ENCODE measurements around the genes SPATA12 and ASB14.

DNA sequence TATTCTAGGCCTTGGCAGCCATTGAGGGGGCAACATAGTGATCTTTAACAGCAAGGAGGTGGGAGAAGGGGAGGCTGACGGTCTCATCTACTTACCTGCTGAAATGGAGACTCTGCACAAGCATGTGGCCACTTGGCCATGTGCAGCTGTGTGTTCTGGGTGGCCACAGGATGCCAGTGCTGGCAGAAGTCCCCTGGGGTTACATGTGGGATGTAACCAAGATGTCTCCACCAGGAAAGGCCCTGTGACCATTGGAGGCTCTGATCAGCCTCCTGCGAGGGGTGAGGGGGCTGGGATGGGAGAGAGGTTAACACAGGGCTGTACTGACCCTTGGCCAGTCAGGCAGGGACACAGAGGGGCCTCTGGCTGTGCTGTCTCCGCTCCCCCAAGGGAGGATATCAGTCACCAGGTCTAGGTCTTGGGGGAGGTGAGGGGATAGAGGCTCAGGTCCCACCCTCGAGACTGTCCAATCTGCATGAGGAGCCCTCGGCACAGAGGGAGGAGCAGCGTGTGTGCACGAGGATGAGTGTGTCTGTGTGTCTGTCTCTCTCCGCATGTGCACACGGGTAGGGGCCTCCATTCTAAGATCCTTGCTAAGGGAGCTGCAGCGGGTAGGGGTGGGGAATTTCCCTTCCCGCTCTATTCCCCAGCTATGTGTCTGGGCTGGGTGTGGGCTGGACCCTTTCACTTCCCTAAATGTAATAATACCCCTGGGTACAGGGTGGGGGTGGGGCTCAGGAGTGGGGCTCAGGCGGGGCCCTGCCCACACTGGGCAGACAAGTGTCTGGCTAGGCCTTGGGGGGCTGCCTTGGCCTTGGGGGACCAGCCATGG, 19.5 kb downstream of the PRKCD start:
- PRO-cap, result no peak

GRCh38 chr3:53192609-53192959, 31.6 kb downstream of the PRKCD start:
- PRO-cap, result no peak

GRCh38 chr3:53235880-53236619, 19.8 kb downstream of the TKT start:
- PRO-cap, result no peak

- PRO-cap, result no peak
Measured at GRCh38 chr3:53281607-53281844, 25.7 kb upstream of the TKT start.

- PRO-cap, result no peak
Measured at GRCh38 chr3:53328815-53329613, 18.3 kb downstream of the DCP1A start.

GRCh38 chr3:53729092-53729436, 117.2 kb downstream of the CHDH start:
- PRO-cap, result no peak

DNA sequence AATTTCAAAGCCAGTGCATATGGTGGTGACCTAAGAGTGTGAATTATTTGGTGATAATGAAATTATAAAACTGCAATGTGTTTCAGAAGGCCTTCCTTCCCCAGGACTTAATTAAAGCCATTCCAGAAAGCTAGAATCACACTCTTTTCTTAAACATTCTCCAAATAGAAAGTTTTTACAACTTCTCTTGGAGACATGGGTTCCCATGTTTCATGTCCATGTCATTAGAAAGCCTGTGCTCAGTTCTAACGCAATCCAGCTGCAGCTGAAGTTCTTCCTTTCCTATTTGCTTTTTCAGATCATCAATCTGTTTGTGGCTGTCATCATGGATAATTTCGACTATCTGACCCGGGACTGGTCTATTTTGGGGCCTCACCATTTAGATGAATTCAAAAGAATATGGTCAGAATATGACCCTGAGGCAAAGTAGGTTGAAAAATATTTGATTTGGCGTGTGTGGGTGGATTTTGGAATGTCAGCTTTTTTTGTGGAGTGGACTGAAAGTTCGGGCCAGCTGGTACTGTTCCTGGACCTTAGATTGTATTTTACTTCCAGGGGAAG, 69.8 kb downstream of the CHDH start:
- PRO-cap, result no peak

DNA sequence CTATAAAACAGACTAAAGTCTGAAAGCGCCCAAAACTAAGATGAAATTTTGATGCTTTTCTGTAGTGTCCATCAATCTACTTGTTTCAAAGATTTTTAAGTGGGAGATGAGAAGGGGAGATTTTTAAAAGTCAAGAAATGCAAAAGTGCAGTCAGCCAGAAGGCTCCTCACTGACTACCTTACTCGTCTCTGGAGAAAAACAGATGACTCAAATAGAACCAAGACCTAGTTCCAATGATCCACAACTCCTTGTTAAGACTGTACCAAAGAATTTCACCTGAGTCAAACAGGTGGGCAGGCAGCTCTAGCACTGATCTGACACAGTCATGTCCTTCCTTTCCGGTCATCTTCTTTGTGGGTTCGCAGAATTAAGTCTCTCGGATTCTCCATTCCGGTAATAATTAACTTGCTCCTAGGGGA, 1.0 kb downstream of the SELENOK start:
- PRO-cap, result no peak

GRCh38 chr3:54121643-54122524, 468 bp upstream of the CACNA2D3 start:
- PRO-cap, result bidirectional peak, plus-strand start at chr3:54122588, minus-strand start at chr3:54122384

DNA sequence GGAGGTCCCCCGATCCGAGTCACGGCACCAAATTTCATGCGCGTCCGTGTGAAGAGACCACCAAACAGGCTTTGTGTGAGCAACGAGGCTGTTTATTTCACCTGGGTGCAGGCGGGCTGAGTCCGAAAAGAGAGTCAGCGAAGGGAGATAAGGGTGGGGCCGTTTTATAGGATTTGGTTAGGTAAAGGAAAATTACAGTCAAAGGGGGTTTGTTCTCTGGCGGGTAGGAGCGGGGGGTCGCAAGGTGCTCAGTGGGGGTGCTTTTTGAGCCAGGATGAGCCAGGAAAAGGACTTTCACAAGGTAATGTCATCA, 288.2 kb downstream of the LRTM1 start:
- PRO-cap, result no peak

DNA sequence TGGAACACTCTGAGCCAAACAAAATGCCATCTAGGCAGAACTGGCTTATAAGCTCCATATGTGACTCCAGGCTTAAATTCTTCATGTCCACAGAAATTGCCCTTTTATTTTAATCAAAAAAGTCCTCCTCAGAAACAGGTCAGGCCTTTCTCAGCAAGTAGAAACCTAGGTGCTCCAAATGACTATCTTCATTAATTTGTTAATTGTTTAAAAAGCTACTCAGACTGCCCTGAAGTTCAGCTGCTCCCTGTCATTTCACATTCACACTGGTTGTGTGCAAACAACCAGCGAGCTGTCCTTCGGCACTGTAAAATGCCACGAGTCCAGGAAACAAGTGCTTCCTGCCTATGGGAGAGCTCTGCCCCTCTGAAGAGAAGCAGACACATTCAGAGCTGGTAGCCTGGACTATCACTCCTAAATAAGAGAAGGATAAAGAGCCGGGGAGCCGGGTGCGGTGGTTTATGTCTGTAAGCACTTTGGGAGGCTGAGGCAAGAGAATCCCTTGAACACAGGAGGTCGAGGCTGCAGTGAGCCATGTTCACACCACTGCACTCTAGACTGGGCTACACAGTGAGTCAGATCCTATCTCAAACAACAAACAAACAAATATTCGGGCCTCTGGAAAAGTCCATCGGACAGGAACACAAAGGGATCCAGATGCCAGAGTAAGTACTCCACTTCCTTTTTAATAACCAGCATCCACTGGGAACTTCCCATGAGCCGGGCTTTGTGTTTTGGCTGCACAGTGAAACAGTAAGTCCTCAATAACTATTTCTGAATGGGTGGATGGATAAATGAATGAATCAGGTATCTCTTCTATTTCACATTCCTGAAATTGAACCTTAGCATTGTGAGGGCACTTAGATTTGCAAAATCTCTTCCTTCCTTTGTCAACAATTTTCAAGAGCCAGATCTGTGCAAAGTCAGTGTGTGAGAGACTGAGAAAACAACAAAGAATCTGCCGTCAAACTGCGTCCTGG, 114.4 kb upstream of the WNT5A start:
- PRO-cap, result no peak

GRCh38 chr3:55666807-55667258, 179.7 kb upstream of the WNT5A start:
- PRO-cap, result no peak

- PRO-cap, result no peak
Measured at GRCh38 chr3:56692482-56692977, 9.5 kb upstream of the TASOR start.

GRCh38 chr3:56727745-56728468, 44.8 kb upstream of the TASOR start:
- PRO-cap, result no peak

DNA sequence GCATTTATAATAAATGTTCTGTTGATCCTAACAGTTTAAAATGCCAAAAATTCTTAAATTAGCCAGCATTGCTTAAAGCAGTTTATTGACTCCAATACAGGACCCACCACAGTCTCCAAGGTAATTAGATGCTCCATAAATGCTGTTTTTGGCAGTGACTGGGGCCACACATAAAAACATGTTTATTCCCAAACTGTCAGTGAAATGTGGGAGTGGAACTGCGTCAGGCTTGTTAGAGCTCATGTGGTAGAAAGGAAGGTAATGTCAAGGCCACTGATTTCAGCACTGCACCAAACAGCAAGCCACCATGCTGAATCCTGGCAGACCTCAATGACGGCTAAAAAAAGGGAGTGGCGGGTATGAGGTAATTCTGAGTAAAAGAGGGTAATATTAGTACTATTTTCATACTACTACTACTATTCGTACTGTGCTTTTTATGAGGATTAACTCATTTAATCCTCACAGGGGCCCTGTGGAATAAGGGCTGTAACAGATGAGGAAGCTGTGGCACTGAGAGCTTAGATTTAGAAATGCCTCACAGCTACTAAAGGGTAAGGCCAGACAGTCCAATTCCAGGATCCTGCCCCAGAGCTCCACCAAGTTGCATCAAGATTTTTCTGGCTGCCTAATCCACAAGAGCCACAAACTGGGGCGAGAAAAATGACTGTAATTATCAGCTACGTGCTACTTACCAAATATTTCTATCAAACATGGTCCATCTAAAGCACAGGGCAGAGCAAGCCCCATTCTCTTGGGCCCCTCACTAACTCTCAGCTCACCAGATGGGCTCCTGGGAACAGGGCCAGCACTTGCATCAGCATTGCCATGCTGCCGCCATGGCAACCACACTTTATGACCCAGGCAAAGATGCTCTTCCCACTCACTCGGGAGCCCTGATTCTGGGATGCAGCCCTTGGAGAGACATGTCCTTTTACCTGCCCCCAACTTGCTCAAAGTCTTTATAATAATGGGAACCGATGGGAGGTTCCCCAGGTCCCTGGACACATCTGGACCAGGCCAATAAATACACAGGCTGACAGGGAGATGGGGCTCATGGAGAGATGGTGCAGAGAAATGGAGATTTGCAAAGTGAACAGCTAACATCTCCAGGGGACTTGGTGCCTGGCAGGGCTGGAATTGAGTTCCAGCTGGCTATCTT, 83.5 kb upstream of the SPATA12 start:
- PRO-cap, result no peak

DNA sequence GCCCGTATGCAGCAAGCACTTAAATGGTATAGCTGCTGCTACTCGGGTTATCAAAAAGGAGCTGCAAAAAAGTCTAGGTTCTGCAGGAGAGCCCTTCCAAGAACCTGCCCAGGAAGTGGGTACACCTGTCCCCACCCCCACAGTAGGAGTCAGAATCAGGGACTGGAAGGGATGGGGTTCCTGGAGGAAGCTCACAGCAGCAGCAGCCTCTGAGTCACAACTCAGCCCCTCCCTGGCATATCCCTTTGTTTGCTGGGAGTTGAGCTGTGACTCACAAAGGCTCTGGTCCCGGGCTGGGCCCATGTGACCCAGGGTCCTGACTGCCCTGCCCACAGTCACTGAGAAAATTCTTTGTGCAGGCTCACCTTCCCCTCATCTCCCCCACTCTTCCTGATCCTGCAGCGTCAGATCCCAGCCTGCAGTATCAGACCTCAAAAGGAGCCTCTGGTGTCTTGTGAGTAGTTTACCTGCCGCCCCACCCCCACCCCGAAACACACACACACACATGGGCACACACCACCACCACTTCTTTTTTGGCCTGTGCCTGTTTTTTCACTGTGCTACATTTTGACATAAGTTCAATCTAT, at the start of gene SPATA12:
SPATA12 (plus strand) TSS at position 332 of the 587 bp plus-strand sequence.
- PRO-cap, result no peak

DNA sequence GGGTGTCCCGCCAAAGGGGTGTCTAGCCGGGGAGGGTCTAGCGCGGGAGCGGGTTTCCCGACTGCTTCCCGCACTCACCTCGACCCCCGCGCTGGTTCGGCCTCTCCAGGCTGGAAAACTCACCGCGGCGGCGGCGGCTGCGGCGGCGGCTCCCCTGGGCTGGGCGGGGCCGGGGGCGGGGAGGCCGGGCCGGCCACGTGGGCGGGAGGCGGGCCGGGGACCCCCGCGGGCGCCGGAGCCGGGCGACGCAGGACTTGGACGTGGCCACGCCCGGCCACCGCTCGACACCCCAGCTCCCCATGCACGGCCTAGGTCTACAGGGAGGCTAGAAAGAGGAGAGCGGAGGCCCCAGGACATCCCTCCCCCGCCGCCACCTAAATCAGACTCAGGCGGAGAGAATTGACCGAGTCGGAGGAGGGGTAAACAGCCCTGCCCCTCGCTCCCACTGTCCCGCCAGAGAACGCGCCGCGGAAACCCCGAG, 18.7 kb downstream of the SPATA12 start:
- PRO-cap, result no peak

- PRO-cap, result no peak
Measured at GRCh38 chr3:57160246-57160920, 4.8 kb downstream of the IL17RD start.

DNA sequence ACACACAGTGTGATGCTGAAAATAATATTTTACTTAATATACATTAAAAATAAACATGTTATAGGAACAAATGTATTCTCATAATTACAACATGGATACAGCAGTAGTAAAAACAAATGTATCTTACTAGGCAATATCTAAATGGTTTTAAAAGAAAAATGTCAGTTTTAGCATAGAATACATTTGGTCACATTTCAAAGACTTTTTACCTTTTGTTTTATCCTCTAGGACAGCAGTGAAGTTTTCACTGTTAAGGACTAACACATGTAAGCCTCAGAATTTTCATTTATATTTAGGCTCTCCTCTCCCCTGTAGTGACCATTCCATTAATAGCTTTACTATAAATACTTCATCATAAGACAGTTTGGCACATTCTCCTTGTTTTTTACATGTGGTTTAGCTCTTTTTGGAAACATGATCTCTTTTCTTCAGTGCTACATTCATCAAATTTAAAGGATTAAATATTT, at the start of gene ASB14:
ASB14 (minus strand) TSS at position 262 of the 467 bp plus-strand sequence.
- PRO-cap, result no peak

GRCh38 chr3:57580402-57581161, 16.6 kb downstream of the ARF4 start:
- PRO-cap, result no peak